SEM (cell line): Measurements from ENCODE around the gene PISD.

DNA sequence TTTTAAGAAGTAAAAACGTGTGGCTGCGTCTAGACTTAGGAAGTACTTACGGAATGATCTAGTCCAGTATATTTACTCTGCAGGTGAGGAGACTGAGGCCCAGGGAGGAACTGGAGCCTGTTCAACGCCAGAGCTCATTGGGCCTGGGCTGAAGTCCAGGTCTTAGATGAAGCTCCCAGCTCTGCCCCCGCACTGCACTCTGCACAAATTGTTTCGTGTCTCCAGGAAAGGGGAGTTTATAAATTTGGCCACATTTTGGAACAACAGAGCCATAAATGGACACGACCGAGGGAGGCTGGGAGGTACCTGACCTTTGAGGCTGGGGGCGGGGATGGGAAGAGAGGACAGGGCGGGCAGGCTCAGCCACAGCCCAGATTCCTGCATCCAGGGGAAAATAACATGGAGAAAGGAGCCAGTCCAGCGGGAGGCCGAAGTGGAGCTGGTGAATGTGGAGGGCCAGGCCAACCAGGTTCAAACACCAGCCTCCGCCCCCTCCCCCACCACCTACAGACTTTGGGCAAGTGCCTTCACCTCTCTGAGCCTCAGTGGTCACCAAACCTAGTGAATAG, 36.9 kb upstream of the SMTN start:
- PRO-cap, result no peak

GRCh38 chr22:31055511-31055909, 25.6 kb upstream of the SMTN start:
- PRO-cap, result no peak

- PRO-cap, result no peak
These were observed 294 bp downstream of the SMTN start for GRCh38 chr22:31081492-31081732.

GRCh38 chr22:31083956-31085148, 3.2 kb downstream of the SMTN start:
- PRO-cap, result bidirectional peak, plus-strand start at chr22:31084448, minus-strand start at chr22:31084459; bidirectional peak, plus-strand start at chr22:31085049, minus-strand start at chr22:31084866

DNA sequence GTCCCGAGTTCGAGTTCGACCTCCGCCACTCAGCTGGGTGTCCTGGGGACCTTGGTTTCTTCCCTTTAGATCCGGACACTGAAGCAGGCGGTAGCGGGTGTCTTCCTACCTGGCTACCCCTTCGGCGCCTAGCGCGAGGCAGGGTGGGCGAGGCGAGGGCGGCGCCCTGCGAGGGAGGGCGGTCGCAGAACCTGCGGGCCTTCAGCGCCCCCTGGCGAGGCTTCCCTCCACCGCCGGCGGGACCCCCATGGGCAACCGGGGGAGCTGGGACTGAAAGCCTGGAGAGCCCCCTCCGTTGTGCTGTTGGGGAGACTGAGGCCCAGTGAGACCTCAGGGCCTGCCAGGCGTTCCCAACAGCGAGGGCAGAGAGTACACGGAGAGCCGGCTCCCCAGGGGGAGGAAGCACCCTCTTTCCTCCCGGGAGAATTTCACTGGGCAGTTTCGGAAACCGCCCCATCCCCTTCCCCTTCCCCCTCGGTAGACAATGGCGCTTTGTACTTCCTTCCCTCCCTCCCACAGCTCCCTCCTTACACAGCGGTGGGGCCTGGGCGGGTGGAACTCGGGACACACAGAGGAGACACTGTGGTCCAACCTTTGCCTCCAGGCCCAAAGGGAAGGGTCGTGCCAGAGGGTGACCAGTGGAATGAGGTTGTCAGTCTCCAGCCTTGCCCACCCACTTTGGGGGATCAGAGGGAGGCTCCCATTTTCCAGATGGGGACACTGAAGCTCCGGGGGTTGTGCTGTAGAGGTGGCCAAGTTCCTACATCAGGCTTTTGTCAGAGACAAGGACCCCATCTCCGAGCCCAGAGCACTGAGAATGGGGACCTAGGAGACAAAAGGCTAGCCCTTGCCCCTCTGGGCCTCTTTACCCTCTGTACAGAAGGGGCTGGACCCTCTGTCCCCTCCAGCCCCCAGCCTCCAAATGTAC, 4.3 kb downstream of the SMTN start:
- PRO-cap, result bidirectional peak, plus-strand start at position 230 of the sequence, minus-strand start at position 142 of the sequence; bidirectional peak, plus-strand start at position 526 of the sequence, minus-strand start at position 373 of the sequence

GRCh38 chr22:31088850-31090138, 8.2 kb downstream of the SMTN start:
- PRO-cap, result no peak

DNA sequence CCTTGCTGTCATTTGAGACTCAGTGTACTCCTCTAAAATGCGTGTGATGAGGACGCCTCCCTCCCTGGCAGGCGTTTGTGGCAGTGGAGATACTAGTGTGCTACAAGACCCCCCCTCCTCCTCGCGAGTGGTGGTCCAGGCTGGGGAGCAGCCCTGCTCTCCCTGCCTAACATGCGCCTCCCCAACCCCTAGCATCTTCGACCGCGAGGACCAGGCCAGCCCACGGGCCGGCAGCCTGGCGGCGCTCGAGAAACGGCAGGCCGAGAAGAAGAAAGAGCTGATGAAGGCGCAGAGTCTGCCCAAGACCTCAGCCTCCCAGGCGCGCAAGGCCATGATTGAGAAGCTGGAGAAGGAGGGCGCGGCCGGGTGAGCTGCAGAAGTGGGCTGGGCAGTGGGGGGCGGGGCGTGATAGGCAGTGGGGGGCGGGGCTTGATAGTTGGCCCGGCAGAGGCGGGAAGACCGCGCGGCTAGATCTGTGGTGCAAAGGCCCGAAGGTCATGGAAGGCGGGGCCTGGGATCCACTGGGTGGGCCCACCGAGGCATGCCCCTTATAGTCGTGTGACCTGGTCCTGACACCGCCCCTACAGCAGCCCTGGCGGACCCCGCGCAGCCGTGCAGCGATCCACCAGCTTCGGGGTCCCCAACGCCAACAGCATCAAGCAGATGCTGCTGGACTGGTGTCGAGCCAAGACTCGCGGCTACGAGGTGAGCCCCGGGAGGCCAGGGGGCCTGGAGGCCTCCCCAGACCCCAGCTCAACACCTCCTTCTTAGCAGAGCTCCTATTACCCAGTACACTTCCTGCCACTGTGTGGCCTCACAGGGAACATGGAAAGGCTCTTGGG, 8.7 kb downstream of the SELENOM start:
- PRO-cap, result no peak

DNA sequence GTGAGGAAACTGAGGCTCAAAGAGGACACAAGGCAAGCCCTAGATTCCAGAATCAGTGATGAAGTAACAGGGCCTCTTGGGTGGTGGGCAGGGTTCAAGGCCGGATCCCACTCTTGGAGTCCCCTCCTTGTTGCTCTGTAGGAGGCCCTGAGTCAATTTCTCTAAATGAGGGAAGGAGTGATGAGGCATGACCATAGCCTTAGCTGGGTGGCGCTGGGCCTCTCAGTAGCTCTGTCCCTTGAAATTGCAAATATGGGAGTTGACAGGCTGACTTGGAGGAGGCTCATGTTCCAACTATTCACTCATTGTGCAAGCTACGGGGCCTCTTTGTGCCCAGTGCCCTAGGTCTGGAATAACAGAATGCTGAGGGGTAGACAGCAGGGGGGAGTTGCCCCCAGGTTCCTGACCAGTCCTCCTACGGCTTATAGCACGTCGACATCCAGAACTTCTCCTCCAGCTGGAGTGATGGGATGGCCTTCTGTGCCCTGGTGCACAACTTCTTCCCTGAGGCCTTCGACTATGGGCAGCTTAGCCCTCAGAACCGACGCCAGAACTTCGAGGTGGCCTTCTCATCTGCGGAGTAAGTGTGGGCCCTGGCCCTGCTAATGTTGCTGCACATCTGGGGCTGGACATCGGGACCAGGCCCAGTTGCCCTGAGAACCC, 7.9 kb downstream of the SELENOM start:
- PRO-cap, result no peak

DNA sequence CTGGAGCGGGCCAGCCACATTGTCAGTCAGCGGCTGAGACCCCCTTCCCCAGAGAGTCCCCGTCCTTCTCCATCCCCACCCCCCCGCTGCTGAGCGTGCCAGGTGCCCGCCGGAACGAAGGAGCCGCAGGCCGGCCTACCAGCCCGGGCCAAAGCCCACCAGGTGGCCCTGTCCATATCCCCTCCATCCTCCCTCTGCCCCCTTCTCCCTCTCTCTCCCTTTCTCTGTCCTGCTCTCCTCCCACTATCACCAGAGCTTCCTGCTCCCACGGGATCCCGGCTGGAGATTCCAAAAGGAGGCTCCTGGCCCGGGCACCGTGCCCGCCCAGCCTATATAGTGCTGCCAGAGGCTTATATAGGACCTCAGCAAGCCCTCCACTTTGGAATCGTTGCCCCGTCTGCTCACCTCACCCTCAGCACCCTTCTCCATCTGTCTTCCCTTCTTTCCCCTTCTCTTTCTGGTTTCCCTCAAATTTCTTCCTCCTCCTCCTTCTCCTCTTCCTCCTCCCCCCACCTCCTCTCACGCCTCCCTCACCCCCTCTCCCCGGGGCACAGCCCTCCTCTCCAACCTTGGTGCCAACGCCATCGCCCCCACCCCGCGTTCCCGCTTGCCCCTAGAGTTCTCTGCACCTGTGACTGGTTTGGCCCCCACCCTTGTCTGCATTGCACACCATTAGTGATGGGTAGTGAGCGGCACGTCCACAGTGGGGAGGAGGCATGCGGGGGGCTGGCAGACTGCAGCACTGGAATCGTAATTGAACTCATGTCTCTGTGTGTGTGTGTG, 7.2 kb downstream of the SELENOM start:
- PRO-cap, result no peak

- PRO-cap, result no peak
These were observed 3.3 kb downstream of the SELENOM start for GRCh38 chr22:31103860-31104674.

- PRO-cap, result no peak
These were observed 19.6 kb upstream of the LIMK2 start for GRCh38 chr22:31192412-31193028.

- PRO-cap, result no peak
These were observed 641 bp upstream of the LIMK2 start for GRCh38 chr22:31211495-31211819.

DNA sequence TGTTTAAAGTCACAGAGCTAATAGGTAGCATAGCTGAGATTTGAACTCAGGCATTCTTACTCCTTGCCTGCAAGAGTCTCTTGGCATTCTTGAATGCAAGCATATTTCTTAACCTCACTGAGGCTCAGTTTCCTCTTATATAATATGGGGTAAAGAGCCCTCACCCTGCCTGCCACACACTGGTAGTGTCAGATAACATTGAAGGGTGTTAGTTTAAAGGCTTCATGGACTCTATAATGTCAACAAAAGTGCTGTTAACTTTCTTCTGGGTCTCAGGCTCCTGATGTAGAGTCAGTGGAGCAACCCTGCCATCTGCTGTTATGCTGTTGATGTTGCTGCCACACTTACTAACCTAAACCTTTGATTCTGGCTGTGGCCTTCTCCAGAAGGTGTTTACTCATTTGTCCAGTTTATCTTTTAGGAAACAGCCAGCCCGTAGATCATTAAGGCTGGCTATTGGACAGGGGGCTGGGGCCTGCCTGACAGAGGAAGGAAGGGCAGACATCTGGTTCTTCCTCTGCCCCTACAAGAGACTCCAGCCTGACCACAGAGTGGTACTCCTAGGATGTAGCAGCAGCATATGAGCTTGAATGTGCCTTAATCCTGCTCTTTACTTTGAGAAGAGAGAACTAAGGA, 19.1 kb downstream of the LIMK2 start:
- PRO-cap, result no peak

GRCh38 chr22:31272286-31272913, 19.9 kb downstream of the PIK3IP1 start:
- PRO-cap, result no peak

- PRO-cap, result no peak
These were observed 13.4 kb downstream of the PIK3IP1 start for GRCh38 chr22:31278403-31279728.

- PRO-cap, result no peak
These were observed 10.0 kb downstream of the PIK3IP1 start for GRCh38 chr22:31281976-31283050.

DNA sequence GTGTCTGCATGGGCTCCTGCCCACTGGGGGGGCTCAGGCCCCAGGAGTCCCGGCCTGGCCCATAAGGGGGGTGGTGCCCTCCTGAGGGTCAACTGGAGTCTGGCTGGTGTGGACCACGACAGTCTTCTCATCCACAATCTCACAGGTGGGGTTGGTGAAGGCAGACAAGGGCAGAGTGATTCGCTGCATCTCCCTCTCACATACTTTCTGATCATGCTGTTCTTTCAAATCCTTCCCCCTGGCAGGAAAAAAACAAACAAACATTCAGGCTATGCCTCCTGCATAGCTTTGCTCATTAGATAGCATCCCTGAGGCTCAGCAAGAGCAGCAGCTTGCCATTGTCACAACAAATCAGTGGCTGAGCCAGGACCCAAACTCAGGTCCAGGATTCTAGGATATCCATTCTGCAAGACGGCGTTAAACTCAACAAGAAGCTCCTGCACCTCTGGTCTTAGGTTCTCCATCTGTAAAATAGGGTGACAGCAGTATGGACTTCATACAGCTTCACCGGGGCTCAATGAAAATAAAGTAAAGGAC, 9.2 kb downstream of the PIK3IP1 start:
- PRO-cap, result no peak

- PRO-cap, result no peak
These were observed 34.5 kb downstream of the PISD start for GRCh38 chr22:31627345-31628067.

GRCh38 chr22:31637705-31638705, 24.0 kb downstream of the PISD start:
- PRO-cap, result bidirectional peak, plus-strand start at chr22:31638211, minus-strand start at chr22:31638095; bidirectional peak, plus-strand start at chr22:31638588, minus-strand start at chr22:31638522

GRCh38 chr22:31662086-31662802, at the start of gene PISD:
Gene PISD, minus strand, starts transcription at chr22:31662215.
- PRO-cap, result bidirectional peak, plus-strand start at chr22:31662359, minus-strand start at chr22:31662215